Hair follicle dermal papilla cell (primary cell): ENCODE measurements around a stretch of chr4.

GRCh38 chr4:86968233-86968856 lies 33.5 kb downstream of the AFF1 start:
- CAGE, long polyA plus RNA: no peak

- CAGE, long polyA plus RNA: no peak
Observed at GRCh38 chr4:86990139-86990630, 55.4 kb downstream of the AFF1 start.

- CAGE, long polyA plus RNA: no peak
Observed at GRCh38 chr4:87038712-87039279, 104.0 kb downstream of the AFF1 start.

DNA sequence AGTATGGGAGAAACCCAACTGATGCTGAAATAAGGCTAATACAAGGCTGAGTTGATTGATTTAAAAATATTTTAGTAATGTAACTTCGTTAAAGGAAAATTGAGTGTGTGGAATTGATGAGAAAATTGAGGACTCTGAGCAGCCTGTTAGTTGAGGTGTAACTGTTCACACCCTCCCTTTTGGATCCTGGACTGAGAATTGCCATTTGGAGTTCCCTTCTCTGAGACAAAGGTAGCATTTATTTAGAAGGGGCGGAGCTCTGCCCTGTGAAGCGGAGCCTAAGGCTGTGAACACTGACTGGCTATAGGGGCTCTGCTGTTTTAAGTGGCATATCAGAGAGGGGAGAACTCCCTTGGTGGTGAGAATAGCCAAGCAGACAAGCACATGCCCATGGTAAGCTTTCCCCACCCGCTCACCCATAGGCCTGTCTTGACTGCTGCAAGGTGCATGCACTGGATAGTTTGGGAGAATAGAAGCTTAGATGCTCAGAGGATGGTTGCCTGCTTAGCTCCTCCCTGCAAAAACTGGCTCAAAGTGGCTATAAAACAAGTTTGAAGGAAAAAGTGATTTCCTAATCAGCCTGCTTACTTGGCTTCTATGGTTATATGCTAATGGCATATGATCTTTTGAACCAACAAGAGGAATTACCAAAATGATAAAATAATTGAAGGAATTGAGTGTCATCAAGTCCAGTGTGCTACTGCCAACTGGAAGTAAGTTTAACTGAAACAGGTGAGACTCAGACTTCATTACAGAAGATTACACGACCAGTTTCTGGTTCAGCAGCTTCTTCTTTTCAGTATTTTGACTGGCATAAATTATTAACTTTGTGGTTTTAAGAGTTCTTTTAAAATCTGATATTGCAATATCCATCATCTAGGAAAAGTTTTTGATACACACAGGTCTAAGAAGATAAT lies 108.3 kb downstream of the AFF1 start:
- CAGE, long polyA plus RNA: no peak

GRCh38 chr4:87096784-87097531 lies 123.5 kb downstream of the KLHL8 start:
- CAGE, long polyA plus RNA: no peak

GRCh38 chr4:87121664-87122151 lies 98.7 kb downstream of the KLHL8 start:
- CAGE, long polyA plus RNA: no peak

DNA sequence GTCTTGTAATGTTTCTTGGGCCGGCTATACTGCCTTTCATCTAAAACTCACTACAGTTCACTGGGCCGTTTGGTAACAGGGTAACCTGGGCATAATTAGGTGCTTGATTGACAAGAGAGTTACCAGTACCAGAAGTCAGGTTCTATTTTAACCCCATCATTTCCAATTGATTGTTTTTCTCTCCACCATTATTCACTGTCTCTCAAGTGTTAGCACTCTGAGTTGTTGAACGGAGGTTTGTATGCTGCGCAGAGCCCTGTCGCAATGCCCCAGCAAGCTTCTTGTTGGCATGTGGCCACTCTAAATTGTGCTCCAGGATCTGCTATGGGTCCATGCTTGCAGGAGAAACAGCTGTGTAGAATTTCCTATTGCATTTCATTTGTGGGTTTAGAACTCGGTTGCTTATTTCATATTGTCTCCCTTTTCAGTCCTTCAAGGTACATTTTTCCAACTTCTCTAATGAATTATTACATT lies 98.2 kb downstream of the KLHL8 start:
- CAGE, long polyA plus RNA: no peak

DNA sequence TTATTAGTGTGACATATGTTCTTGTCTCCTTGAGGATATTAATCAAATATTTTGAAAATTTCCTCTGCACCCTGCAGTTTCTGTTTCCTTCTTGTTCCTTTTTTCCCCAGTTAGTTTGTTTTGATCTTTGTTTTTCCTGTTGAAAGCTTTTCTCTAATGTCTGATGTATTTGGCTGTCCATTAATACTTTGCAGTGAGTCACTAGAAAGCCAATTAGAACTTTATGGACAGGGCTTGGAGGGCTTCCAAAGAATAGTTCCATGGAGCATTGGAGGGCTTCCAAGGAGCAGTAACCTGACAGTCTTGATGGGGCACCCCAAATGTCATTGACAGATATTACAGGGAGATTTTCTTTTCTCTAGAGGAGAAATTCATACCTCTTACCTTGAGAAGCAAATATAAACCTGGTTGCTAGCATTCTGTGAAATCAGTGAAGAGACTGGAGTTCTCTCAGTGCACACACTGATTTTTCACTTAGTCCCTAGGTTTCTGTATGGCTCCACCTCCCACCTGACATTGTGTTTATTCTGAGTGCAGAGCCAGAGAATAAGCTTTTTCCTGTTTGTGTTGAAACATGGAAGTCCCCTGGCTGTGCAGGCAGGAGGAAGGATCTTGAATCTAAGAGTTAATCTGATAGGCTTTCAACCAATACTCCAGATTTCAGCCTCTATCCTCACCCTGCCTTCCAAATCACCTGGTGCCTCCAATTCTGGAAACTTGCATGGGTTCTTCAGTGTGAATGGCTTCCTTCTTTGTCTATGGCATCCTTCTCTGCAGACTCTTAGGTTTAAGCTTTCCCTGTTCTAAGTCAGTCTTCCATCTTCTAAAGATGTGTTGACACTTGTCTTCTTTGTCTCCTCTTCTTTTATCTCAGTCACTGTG lies 26.4 kb downstream of the SPARCL1 start:
- CAGE, long polyA plus RNA: no peak

- CAGE, long polyA plus RNA: no peak
Observed at GRCh38 chr4:87525194-87526000, 3.8 kb downstream of the SPARCL1 start.

DNA sequence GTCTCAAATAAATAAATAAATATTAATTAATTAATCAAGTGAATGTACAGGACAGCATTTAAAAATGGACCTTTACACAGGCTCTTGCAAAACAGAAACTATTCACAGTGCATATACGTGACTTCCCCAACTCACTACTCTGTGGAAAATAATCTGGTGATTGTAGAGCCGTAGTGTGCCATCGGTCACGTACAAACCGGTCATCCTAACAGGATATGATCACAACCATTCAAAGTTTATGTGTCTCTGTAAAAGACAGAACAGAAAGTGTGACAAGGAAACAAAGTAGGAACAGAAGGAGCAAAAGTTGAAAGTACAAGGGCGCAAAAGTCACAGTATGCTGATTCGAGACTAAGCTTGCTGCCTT lies 18.5 kb downstream of the MEPE start:
- CAGE, long polyA plus RNA: no peak

DNA sequence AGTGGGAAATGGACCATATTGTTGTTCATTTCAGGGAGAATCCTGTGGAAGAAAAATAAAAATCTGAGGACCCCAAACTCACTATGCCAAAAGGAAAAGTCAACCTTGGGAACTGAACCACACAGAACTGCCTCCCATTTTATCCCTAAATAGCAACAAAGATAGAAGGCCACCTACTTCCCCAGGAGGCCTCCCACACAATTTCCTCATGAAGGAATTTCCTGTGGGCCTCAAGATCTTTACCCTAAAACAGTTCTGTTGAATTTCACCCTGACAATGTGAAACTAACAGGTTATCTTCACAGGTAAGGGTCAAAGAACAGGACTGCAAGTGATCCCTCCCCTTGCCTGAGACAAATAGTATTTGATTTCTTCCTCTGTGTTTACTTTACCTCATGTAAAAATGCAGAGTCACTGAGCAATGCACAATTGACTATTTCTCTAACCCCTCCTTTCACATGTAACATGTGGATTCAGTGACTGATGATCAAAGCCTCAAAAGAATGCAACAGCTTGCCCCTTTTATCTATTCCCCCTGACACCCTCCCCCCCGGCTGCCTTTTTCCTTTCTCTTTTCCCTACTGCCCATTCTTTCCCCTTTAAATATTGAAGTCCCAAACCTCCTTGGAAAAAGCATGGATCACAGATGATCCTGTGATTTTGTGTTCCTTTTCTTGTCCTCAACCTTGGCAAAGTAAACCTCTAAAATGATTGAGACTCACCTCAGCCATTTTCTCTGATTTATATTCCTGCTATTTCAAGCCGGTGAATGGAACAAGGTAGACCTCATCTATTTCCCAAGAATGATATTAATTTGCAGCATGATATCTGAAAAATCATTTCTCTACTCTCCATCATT lies 33.4 kb downstream of the MEPE start:
- CAGE, long polyA plus RNA: no peak

DNA sequence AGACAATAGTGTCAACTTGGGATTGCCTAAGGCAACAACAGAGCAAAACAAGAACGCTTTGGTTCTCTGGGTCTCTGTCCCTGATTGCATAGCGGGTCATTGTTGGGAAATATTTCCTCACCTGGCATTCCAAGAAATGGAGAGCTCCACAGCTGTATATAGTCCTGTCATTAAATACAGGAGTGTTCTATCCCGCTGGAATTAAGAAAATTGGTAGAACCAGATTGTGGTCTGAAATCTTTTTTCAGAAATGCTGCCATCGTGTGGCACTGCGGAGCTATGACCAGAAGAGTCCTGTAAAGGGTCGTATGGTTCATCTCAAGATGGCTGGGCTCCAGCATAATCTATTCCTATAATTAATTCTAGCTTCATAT lies 2.0 kb upstream of the SPP1 start:
- CAGE, long polyA plus RNA: no peak

DNA sequence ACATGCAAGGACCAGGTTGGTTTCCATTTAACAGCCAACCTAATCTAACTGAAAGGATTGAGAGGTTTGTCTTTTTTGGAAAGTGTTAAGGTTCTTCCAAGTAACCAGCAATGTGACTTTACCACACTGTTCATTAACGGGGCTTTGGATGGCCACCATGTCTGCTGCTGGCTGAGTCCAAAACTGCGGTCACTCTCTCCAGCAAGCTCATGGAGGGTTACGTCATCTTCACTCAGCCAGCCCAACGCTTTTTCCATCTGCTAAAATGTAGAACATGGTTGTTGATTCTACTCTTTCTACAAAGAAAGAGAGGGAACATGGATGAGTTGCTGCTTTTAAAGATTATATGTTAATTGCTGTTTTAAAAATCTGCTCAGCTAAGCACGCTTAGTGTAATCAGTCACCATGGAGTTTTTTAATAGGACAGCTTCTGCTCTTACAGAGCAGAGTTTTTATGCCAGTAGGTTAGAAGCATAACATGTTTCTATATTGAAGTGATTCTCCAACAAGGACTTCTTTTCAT lies 11.1 kb downstream of the PKD2 start:
- CAGE, long polyA plus RNA: no peak

DNA sequence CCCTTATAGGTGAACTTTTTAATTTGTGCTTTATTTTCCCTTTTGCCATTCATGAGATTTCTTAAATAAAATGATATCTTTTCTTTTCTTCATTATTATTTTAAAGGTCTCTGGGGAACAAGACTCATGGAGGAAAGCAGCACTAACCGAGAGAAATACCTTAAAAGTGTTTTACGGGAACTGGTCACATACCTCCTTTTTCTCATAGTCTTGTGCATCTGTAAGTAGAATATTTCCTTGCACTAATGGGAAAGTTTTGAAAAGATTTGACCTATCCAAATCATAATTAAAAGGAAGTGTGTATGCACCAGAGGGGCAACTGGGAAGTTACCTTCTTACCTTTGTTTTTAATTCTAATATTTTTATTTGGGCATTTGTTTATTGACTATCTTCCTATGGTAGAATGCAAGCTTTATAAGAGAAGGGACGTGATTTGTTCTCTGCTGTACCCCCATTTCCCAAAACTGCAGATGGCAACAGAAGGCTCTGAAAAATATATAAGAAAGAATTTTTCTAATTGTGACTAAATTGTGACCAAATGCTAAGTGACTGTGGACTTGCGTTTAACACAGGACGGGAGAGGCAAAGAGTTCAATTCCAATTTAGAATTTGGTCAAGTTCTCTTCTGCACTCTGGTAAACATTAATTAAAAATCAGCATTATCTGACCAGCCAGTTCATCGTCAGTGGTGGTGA lies 12.1 kb downstream of the PKD2 start:
- CAGE, long polyA plus RNA: no peak

DNA sequence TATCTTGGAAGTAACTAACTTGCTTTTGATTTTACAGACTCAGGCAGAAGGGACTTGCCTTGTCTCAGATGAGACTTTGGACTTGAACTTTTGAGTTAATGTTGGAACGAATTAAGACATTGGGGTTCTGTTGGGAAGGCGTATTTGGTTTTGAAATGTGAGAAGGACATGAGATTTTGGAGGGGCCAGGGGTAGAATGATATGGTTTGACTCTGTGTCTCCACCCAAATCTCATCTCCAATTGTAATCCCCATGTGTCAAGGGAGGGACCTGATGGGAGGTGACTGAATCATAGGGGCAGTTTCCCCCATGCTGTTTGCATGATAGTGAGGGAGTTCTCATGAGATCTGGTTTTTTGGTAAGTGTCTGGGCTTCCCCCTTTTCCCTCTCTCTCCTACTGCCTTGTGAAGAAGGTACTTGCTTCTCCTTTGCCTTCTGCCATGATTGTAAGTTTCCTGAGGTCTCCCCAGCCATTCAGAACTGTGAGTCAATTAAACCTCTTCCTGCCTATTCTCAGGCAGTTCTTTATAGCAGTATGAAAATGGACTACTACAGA lies 20.1 kb downstream of the PKD2 start:
- CAGE, long polyA plus RNA: no peak

DNA sequence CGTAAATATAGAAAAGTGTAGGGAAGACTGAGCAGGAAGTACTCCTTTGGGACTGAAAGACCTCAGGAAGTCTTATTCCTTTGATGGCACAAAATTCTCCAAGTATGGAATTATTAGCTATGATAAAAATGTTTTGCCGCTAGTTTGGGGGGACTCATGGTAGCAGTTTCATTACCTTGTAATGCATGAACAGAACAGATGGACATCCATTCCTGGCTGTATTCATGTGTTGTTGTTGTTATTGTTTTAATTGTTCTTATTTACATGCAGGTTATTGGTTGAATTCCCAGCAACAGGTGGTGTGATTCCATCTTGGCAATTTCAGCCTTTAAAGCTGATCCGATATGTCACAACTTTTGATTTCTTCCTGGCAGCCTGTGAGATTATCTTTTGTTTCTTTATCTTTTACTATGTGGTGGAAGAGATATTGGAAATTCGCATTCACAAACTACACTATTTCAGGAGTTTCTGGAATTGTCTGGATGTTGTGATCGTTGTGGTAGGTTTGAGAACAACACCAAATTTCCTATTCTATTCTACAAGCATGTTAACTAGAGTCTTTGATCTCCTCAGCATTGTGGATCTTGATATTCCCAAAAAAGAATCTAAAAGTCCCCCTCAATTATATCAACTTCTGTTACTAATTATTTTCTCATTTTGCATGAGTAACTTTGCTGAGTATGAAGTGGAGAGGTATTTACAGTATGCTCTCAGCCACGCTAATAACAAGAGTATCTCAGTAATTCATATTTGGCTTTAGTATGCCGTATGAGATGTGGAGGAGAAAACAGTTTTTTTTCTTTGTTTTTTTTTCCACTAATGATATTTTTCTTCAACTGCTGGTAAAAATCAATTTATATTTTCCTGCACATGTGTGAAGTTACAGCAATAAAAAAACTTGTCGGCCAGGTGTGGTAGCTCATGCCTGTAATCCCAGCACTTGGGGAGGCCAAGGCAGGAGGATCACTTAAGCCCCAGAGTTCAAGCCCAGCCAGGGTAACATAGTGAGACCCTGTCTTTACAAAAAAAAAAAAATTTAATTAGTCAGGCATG lies 39.3 kb downstream of the PKD2 start:
- CAGE, long polyA plus RNA: no peak

DNA sequence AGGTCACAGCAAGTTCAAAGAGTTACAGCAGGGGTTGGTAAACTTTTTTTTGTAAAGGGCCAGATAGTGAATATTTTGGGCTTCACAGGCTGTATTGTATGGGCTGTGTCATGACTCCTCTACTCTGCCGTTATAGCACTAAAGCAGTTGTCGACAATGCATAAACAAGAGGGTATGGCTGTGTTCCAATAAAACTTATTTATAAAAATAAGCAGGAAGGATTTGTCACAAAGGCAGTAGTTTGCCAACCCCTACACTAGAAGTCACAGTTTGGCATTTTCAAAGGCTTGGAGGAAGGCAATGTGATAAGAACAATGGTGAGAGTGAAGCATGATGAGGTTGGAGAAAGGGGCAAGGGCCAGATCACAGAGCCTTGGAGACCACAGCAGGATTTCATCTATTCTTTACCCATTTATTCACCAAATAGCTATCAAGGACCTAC lies 59.2 kb downstream of the PPM1K start:
- CAGE, long polyA plus RNA: no peak

DNA sequence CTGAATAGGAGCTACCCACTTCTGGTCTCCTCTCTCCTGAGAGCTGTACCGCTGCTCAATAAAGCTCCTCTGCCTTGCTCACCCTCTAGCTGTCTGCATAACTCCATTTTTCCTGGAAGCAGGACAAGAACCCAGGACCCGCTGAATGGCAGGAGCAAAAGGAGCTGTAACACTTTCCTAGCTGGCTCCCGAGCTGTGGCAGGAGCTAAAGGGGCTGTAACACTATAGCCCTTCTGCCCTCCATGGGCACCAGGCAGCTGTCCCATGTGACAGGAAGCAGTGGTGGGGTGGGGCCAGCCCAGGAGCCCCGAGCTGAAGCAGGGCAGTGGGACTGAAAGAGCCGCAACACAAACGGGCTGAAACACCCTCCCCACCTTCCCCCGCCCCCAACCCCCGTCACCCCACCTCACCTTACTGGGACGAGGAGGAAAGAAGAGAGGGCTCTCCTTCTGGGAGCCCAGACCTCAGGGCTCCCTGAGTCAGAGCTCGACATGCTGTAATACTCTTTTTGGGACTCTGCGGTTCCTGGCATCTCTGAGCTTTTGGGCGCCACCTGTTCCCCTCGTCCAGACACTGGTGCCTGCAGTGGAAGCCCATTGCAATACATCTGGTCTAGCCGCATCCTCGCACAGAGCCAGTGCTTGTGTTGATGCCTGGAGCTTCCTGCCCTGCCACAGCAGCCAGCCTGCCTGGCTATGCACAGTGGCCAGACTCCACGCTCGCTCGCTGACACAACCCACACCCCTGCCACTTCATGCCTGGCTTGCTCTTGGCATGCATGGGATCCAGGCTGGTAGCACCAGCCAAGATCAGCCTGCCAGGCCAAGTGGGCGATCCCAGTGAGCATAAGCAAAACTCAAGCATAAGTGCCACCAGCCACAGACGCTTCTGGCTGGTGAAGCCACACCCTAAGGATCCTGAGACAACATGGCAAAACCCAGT lies 39.3 kb downstream of the PPM1K start:
- CAGE, long polyA plus RNA: no peak

DNA sequence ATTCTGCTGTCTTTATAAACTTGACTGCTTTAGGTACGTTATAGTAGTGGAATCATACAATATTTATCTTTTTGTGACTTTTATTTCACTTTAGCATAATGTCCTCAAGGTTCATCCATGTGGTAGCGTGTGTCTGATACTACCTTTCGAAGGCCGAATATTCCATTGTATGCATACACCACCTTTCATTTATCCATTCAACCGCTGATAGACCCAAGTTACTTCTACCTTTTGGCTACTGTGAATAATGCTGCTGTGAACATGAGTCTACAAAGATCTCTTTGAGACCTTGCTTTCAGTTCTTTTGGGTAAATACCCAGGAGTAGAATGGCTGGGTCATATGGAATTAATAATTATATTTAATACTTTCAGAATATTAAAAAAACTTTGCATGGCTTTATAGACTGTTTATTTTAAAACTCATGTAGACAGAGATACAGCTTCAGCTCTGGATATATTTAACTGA lies 17.6 kb upstream of the HERC3 start:
- CAGE, long polyA plus RNA: no peak

DNA sequence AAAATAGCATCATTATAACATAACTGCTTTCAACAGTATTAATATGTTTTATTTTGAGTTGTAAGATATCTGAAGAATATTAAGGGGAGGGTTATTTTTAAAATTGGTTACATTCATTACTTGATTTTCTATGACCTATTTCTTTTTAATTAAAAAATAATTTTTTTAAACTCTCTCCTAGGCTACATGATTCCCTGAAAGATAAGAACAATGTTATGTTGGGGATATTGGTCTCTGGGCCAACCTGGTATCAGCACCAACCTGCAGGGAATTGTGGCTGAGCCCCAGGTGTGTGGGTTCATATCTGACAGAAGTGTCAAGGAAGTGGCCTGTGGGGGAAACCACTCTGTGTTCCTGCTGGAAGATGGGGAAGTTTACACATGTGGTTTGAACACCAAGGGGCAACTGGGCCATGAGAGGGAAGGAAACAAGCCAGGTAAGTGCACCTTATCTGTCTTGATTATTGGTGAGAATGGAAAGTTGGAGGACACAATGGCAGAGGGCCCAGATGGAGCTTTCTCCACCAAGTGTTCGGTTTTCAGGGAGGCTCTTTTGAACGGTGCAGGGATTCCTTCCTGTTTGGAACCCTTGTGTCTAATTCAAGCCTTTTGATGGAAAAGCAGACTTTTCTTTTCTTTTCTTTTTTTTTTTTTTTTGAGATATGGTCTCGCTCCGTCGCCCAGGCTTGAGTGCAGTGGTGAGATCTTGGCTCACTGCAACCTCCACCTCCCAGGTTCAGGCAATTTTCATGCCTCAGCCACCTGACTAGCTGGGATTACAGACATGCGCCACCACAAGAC lies 13.5 kb downstream of the HERC3 start:
- CAGE, long polyA plus RNA: no peak